ENCODE results near the genes FEZF2 and SYNPR.

DNA sequence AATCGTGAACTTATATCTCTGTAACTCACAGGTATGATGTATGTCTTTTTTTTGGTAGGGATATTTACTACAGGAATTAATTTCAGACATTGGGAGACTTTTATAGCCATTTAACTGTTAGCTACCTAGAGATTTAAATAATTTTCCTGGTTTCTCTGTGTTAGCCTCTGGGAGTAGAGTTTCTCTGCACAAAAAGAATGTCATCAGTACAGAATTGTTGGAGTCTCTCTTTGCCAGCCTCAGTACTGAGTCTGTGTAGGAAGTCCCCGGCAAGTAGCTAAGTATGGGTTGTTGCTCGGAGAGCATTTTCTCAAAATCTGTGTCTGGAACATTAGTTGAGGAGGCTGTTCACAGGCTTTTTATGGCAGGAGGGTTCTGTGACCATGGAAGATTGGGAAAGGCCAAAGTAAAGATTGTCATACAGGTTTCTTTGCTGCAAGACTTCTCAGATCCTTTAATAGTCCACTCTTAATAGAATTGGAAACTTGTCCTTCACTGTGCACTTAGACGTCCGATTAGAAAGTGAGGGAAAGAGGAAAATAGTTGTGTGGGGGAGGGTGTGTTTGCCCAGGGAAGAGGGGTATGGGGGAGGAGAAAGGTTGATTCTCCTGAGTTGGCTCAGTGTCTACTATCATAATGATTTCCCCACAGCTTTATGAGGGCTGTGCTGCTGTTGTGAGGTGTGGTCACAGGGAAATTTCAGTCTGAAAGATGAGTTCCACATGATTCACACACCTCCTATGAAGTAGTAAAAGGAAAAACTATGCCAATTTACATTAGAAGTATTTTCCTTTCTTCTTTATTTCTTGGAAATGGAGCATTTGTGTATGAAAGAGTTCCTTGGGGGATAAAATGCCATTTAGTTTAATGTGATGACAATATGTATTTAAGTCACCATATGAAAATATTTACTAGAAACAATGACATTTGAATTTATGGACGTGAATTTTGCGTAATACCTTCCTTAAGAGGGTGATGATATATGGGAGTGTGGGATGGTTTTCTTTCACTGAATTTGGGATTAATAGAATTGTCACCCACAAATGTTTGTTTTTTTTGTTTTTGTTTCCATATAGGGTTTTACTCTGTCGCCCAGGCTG lies 207.2 kb downstream of the PTPRG start:
- PRO-cap: no peak

- PRO-cap: no peak
Observed at GRCh38 chr3:61809604-61810344, 248.4 kb downstream of the PTPRG start.

- PRO-cap: no peak
Observed at GRCh38 chr3:61848678-61849731, 287.6 kb downstream of the PTPRG start.

DNA sequence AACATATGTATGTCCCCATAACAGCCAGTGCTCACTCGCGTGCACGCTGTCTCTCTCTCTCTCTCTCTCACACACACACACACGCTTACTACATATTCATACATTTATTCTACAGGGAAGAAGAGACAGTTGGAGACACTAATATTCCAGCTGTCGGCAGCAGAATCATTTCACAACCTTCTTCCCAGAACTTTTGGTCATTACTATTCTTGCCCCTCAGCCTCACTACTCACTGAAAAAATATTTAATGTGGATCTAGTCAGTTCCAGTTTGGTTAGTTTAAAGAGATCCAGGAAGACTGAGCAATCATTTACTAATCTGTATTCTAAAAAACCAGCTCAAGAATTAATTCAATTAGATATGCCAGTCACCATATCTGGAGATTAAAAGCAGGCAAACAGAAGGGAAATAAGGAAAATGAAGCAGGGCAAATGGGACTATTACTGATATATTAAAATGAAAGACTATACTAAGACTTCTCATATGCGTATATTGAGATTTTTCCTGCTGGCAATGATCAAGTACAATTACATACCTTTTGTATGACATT lies 362.5 kb upstream of the C3orf14 start:
- PRO-cap: no peak

GRCh38 chr3:62373363-62373723 lies at the start of gene FEZF2:
TSS of gene FEZF2 (minus strand) at chr3:62373550.
- PRO-cap: no peak

DNA sequence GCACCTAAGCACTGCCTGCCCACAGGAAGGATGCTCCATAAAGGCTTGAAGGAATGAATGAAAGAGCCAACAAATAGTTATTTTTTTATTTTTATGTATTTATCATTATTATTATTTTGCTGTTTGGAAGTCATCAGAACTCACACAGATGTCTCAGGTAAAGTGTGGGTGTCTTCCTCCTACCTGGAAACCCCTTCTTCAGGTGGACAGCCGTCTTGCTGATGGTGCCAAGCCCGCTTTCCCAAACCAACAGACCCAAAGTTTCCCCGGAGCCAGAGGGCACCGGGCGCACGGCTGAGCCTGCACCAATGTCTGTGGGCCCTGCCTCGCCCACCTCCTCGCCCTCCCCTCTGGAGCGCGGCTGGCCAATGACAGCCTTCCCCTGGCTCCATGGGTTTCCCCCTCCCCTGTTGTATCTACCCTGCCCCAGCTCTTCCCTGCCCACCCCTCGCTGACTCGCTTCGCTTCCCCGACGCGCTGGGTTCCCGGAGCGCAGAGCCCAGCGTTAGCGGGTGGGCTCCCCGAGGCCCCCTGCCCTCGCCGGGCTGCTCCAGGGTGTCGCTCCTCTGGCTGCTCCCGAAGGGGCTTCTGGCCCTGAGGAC lies at the start of gene SYNPR:
SYNPR (plus strand) TSS at position 444 of the 602 bp plus-strand sequence.
- PRO-cap: no peak

DNA sequence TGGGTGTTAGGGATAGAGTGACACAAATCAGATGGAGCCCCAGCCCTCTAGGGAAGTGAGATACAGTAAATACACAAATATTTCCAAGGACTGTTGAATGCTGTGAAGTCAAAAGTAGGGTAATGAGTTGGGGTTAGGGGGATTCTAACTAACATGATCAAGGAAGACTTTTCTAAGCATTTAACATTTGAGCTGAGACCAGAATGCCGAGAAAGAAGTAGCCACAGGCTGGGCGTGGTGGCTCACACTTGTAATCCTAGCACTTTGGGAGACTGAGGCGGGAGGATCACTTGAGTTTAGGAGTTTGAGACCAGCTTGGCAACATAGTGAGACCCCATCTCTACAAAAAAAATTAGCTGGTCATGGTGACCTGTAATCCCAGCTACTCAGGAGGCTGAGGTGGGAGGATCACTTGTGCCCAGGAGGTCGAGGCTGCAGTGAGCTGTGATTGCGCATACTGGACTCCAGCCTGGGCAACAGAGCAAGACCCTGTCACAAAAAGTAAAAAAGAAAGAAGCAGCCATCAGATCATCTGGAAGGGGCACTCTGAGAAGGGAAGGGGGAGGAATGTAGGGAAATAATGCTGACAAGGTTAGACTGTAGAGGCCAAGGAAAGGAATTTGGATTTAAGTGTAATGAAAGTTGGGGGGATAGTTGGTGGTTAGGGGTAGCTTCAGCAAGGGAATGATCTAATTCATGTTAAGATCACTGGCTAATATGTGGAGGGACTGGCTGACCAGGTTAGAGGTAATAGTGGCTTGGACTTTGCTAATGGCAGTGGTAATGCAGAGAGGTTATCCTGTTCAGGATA lies 59.8 kb downstream of the ATXN7 start:
- PRO-cap: no peak

GRCh38 chr3:63959806-63960318 lies 63.4 kb downstream of the PSMD6 start:
- PRO-cap: no peak

GRCh38 chr3:64159705-64160422 lies 65.4 kb downstream of the PRICKLE2 start:
- PRO-cap: no peak

GRCh38 chr3:64187105-64187540 lies 38.1 kb downstream of the PRICKLE2 start:
- PRO-cap: no peak

DNA sequence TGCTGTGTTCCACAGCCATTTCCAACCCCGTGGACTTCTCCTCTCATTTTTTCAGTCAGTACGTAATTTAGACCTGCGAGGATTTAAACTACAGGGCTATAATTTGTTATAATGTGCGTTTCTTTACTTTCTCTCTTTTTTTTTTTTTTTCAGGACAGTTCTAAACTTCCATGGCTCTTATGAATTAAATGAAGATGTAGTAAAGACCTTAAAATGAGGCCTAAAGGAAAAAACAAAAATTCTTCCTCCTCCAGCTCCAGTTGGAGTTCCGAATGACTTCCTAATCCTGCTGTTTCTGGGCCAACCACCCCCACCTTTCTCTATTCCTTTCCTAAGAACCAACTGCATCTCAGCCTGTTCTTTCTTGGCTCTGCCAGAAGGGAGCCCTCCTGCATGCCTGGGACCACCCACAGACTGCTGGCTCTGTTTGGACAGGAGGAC lies 115.8 kb upstream of the PRICKLE2 start:
- PRO-cap: no peak

DNA sequence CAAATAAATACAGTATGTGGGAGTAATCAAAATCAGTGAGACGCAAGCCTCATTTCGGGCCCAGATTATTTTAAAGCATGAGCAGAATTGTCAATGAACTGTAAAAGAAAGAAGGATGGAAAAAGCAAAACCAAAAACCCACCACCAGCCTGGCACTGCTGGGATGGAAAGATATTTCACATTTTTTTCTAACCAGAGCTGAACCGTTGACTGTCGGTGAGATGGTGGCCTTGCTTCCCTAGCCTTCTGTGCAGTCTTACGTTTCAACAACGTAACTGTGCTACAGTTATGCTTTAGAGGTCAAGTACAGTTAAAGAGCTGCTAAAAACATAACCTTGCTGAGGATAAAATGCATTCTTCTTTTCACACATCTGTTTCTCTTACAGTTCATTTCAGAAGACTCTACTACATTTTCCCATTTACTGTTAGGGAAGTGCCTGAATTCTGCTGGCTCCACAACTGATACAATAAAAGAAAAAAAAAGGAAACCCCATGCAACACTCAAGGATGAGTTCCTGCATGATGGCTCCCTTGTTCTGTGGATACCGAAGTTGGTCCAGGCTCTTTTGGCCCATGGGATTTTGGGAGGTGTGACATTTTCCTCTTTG lies 160.6 kb upstream of the PRICKLE2 start:
- PRO-cap: no peak

- PRO-cap: no peak
Observed at GRCh38 chr3:64560756-64561125, 127.1 kb downstream of the ADAMTS9 start.

- PRO-cap: no peak
Observed at GRCh38 chr3:64568340-64568644, 119.5 kb downstream of the ADAMTS9 start.

GRCh38 chr3:64622058-64622742 lies 65.6 kb downstream of the ADAMTS9 start:
- PRO-cap: no peak

DNA sequence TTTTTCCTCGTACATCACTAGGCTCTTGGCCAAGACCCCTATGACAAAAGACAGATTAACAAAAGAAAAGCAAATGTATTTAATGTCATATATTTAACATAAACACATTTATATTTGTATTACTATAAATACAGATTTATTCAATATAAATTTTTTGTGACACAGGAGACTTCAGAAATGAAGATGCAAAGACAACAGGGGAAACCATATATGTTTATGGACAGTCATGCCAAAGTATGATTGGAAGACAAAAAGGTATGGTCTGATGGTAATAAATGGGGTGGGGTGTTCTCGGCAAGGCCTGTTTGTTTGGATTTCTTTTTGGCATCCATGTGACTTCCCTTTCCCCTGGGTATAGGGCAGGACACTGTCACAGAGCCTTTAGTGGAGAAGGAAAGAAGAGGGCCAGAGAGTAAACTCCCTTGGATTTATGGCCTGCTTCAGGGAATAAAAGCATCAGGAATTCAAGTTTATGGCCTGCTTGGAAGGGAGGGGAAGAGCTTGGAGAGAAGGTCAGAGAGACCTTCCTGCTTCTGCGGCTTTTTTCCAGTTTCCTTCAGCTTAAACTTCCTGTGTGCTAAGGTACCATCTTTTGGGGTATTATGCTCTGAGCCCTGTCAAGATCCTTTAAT lies 179.3 kb upstream of the ADAMTS9 start:
- PRO-cap: no peak

- PRO-cap: no peak
Observed at GRCh38 chr3:64956882-64957446, 269.2 kb upstream of the ADAMTS9 start.

DNA sequence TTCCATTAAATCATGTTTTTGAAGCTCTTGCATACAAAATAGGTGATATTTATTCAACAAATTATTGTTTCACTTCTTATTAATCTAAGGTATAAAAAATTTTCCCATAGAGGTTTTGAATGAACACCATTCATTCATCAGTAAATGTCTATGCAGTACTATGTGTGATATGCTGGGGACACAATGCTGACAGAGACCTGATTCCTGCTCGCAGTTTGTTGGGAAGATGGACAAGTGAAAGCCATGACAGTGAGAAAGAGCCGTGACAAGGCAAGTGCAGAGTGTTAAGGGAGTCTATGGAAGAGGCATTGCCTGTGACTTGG lies 337.9 kb upstream of the ADAMTS9 start:
- PRO-cap: no peak

GRCh38 chr3:65177734-65178338 lies 490.0 kb upstream of the ADAMTS9 start:
- PRO-cap: no peak

DNA sequence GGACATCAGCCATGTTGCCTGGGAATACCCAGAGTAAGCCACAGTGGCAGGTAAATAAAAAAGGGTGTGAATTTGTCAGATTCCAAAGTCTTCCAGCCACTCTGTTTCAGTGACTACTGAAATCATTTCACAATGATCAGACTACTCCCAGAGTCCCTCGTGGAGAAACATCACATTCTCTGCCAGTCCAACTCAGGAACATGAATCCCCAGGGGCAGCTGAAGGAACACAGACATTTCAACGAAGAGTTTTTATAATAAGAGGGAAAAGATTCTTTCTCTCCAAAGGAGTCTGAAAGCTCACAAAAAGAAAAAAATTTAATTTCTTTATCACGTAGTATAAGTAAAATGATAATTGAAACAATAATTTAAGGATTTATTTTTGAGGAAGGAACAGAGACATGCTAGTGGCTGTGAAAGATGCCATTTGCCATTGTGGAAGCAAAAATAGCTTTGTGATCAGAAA lies 493.9 kb upstream of the ADAMTS9 start:
- PRO-cap: no peak

Measured in SEM (cell line).